ENCODE measurements around a stretch of chr2.

DNA sequence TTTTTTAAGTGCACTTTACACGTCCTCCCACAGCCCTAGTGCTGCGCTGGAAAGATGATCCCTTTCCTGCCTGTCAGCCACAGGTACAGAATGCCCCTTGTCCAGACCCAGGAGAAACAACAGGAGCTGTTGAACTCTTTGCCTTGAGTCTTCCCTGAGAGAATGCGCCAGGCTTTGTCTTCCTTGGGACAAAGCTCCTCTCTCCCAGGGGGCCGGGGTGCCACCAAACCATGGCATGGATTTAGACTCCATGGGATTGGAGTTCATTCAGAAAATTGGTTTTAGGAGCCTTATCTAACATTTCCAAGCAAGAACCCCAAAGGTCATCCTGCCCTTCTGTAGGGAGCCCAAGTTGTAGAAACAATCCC lies 318.9 kb upstream of the SOX11 start:
- RRBS: no CpG with 5 or more reads among the region's 4 CpGs
CAGE:
- cytosol, long polyA plus RNA: no peak
- long polyA plus RNA: no peak
- nucleus, long polyA plus RNA: no peak

GRCh38 chr2:6650147-6650934 lies 215.4 kb downstream of the CMPK2 start:
- RRBS: no CpG with 5 or more reads among the region's 11 CpGs
CAGE:
- cytosol, long polyA plus RNA: no peak
- long polyA plus RNA: no peak
- nucleus, long polyA plus RNA: no peak

- RRBS: no CpG with 5 or more reads among the region's 3 CpGs
CAGE:
- cytosol, long polyA plus RNA: no peak
- long polyA plus RNA: no peak
- nucleus, long polyA plus RNA: no peak
Measured at GRCh38 chr2:6890100-6890470, 12.5 kb downstream of the RSAD2 start.

GRCh38 chr2:6909573-6910191 lies 7.5 kb upstream of the RNF144A start:
- RRBS: no CpG with 5 or more reads among the region's 2 CpGs
CAGE:
- cytosol, long polyA plus RNA: no peak
- long polyA plus RNA: no peak
- nucleus, long polyA plus RNA: no peak

DNA sequence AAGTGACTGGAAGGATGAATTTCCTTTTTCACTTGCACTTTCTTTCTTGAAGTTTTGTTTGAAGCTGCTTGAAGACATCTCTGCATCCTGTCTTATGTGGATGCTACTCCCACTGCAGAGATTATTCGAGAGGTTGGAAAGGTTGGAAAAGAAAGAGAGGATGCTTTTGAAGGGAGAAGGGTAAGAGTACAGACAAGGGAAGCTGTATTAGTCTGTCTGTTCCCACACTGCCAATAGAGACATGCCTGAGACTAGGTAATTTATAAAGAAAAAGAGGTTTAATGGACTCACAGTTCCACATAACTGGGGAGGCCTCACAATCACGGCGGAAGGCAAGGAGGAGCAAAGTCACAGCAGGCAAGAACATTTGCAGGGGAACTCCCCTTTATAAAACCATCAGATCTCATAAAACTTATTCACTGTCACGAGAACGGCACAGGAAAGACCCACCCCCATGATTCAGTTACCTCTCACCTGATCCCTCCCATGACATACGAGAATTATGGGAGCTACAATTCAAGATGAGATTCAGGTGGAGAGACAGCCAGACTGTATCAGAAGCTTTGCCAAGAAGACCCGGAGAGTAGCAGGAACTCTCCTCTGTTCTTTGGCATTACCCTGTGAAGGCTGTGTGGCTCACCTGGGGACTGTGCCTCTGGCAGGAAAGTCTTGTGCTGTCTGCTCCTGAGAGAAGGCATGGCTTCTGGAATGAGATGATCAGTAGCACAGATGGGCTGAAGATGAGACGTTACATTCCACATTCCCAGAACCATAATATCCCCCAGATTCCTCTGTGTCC lies 3.5 kb upstream of the RNF144A start:
- RRBS: no CpG with 5 or more reads among the region's 8 CpGs
CAGE:
- cytosol, long polyA plus RNA: no peak
- long polyA plus RNA: no peak
- nucleus, long polyA plus RNA: no peak

DNA sequence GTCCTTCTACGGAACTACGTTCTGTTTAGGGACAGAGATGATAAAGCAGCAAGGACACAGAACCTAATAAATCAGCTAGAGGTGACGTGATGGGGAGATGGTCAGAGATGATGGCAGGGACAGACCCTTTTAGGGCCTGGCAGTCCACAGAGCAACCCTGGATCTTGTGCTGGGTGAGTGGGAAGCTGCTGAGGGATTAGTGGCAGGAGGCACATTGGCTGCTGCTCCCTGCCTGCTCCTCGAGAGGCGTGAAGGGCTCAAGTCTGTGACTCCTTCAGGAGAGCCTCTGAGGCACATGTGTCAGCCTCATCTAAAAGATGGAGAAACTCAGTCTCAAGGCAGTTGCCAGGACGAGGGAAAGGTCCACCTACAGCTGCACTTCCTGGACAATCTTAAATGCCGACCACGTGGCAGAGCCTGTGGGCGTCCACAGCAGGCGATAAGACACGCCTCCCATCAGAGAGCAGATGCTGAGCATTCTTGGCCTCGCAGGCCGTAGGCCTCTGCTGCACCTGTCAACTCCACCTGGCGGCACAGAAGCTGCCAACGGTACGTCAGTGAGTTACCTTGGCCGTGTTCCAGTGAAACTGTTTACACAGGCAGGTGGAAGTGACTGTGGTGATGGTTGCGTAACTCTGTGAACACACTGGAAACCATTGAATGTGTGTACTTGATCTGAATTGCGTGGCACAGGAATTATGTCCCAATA lies 114.3 kb downstream of the RNF144A start:
- RRBS: no CpG with 5 or more reads among the region's 19 CpGs
CAGE:
- cytosol, long polyA plus RNA: no peak
- long polyA plus RNA: no peak
- nucleus, long polyA plus RNA: no peak

GRCh38 chr2:7053594-7054249 lies 136.5 kb downstream of the RNF144A start:
- RRBS: no CpG with 5 or more reads among the region's 4 CpGs
CAGE:
- cytosol, long polyA plus RNA: no peak
- long polyA plus RNA: no peak
- nucleus, long polyA plus RNA: no peak

DNA sequence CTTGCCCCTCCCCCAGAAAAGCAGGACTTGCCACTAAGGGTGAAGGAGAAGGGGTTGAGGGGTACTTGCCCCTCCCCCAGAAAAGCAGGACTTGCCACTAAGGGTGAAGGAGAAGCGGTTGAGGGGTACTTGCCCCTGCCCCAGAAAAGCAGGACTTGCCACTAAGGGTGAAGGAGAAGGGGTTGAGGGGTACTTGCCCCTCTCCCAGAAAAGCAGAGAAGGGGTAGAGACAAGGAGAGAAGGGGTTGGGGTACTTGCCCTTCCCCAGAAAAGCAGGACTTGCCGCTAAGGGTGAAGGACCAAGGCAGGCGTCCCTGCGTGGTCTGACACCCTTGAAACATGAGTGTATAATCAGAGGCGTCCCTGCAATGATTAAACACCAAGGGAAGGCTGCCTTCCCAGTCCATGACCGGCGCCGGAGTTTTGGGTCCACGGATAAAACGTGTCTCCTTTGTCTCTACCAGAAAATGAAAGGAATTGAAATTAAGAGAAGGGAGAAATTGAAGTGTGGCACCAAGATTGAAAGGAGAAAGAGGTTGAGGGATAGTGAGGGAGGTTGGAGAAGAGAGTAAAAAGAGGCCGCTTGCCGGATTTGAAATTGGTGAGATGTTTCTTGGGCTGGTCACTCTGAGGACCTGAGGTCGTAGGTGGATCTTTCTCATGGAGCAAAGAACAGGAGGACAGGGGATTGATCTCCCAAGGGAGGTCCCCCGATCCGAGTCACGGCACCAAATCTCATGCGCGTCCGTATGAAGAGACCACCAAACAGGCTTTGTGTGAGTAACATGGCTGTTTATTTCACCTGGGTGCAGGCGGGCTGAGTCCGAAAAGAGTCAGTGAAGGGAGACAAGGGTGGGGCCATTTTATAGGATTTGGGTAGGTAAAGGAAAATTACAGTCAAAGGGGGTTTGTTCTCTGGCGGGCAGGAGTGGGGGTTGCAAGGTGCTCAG lies 803.9 kb upstream of the ID2 start:
- RRBS: no CpG with 5 or more reads among the region's 22 CpGs
CAGE:
- cytosol, long polyA plus RNA: no peak
- long polyA plus RNA: no peak
- nucleus, long polyA plus RNA: no peak

- RRBS: no CpG with 5 or more reads among the region's 3 CpGs
CAGE:
- cytosol, long polyA plus RNA: no peak
- long polyA plus RNA: no peak
- nucleus, long polyA plus RNA: no peak
Measured at GRCh38 chr2:8143937-8144685, 537.7 kb upstream of the ID2 start.

GRCh38 chr2:8146396-8147063 lies 535.3 kb upstream of the ID2 start:
- RRBS: no CpG with 5 or more reads among the region's 5 CpGs
CAGE:
- cytosol, long polyA plus RNA: no peak
- long polyA plus RNA: no peak
- nucleus, long polyA plus RNA: no peak

DNA sequence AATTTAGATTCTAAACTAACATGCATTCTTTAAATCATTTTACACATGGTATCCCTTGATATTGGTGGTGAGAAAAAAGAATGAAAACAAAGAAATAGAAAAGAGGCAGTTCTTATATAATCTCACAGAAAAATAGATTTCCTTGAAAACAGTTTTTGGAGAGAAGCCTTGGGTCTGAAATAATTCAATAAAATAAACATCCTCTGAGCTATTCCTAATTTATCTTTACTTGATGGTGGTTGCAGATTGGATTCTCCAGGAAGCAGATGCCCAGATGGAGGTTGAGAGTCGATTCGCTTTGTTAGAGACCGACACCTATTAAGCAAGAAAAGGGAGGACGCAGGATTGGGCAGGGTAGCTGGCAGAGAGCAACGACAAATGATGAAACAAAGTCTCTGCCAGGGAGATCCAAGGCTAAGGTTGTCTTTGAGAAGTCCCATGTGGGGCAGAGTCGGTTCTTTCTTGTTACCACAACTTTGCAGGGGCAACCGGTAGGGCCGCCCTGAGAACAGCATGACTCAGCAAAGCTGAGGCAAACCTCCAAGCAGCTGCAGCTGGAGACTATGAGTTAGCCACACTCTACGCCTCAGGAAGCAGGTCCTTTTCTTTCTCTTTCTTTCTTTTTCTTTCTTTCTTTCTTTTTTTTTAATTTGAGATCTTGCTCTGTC lies 452.5 kb upstream of the ID2 start:
- RRBS: no CpG with 5 or more reads among the region's 9 CpGs
CAGE:
- cytosol, long polyA plus RNA: no peak
- long polyA plus RNA: no peak
- nucleus, long polyA plus RNA: no peak

DNA sequence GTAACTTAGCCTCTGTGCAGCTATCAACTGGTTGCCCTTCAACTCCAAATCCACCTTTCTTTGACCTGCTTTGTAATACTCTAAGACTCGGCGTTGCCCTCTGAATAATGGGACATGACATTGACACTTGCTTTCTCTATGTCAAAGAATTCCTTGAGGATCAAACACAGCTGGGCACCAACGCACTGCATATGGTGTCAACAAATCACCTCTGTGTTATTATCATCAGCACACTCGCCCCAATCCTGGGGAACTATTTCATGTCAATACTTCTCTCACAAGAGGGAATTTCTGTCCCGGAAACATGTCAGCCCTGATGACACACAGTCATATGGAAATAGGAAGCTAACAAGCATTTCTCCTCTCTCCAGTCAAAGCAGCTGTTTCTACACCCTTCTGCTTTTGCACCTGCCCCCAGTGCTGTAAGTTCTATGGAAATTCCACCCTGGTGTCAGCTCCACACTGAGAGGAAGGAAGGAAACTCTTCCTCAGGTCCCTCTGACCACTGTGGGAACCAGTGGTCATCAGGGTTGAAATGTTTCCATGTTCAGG lies 447.7 kb upstream of the ID2 start:
- RRBS: no CpG with 5 or more reads among the region's 5 CpGs
CAGE:
- cytosol, long polyA plus RNA: no peak
- long polyA plus RNA: no peak
- nucleus, long polyA plus RNA: no peak

DNA sequence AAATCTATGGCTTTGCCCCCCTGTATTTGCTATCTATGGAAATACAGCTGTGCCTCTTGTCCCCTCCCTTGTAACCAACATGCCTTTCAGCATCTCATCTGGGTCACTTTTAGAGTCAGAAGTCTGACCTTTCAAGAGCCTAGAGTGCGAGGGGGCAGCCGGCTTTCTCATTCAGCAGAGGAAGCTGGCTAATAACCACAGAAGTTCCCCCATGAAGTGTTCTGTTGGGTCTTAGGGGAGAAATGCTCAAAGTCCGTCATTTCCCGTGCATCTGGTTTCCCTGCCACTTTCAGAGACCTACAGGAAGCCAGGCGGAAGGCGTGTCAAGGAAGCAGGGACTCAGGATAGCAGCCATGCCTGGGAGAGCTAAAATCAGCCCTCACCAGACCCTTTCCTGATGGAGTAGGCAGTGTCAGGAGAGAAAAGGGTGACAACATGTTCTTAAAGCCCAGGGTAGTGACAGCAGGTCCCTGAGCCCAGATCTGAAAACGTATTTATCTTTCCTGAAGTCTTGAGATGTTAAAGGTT lies 301.8 kb upstream of the ID2 start:
- RRBS: no CpG with 5 or more reads among the region's 7 CpGs
CAGE:
- cytosol, long polyA plus RNA: no peak
- long polyA plus RNA: no peak
- nucleus, long polyA plus RNA: no peak

DNA sequence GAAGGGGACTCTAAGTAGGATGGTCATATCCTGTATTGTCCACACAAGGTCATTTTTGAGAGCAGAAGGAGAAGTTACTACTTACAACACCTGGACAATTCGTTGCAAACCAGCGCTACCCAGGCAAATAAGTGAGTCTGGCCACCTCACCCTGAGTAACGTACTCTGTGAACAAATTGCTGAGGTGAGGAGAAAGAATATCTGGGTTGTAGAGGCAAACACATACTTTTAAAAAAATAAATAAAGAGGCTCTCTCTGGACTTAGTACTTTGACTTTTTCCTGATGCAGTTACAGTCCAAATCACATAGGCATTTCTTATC lies 268.3 kb upstream of the ID2 start:
- RRBS: no CpG with 5 or more reads among the region's 3 CpGs
CAGE:
- cytosol, long polyA plus RNA: no peak
- long polyA plus RNA: no peak
- nucleus, long polyA plus RNA: no peak

DNA sequence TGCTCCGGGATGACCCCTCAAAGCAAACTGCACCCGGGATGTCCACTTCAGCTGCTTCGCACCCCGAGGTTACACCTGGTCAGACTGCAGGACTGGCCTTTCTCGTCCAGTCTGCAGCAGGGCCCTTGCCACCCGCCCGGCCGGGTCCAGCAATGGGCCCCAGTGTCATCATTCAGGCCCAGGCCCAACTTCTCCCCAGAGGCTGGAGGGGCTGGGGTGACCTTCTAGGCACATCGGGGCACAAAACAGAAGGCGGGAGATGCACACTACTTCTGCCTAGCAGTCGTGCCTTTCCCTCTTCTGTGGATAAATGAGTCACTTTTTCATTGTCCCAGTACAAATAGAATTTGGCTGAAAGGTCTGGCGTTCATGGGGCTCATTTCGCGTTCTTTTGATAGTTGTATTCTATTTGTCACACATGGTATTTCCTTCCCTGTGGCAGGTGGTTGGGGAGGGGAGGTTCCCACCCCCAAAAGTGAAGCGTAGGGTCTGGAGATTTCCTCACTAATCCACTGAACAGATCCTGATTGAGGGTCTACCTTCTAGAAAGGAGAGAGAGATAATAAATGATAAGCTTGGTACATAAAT lies 56.9 kb upstream of the ID2 start:
- RRBS: 96% methylated on average over 3 of the region's 15 CpGs
CAGE:
- cytosol, long polyA plus RNA: no peak
- long polyA plus RNA: no peak
- nucleus, long polyA plus RNA: no peak

DNA sequence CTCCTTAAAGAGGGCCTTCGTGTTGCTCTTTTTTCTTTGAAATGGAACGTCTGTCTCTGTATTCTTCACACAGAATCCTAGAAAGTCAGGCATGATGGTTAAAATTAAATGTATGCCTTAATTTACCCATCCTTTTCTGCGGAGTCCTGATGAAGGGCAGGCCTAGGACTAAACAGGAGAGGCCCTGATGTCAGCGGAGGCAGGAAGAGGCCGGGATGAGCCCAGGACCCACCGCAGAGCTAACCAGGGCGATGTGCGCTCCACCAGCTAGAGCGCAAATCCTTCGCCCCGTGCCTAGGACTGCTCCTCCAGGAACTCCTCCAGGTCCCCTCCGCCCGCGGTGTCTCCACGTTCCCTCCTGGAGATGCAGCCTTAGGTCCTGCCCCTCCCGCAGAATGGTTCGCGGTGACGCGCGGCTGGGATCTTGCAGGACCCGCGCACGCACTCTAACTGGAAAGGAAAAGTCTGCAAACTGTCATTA lies 5.9 kb upstream of the ID2 start:
- RRBS: no CpG with 5 or more reads among the region's 24 CpGs
CAGE:
- cytosol, long polyA plus RNA: no peak
- long polyA plus RNA: no peak
- nucleus, long polyA plus RNA: no peak

GRCh38 chr2:8862120-8862642 lies 24.8 kb upstream of the KIDINS220 start:
- RRBS: no CpG with 5 or more reads among the region's 9 CpGs
CAGE:
- cytosol, long polyA plus RNA: no peak
- long polyA plus RNA: no peak
- nucleus, long polyA plus RNA: no peak

DNA sequence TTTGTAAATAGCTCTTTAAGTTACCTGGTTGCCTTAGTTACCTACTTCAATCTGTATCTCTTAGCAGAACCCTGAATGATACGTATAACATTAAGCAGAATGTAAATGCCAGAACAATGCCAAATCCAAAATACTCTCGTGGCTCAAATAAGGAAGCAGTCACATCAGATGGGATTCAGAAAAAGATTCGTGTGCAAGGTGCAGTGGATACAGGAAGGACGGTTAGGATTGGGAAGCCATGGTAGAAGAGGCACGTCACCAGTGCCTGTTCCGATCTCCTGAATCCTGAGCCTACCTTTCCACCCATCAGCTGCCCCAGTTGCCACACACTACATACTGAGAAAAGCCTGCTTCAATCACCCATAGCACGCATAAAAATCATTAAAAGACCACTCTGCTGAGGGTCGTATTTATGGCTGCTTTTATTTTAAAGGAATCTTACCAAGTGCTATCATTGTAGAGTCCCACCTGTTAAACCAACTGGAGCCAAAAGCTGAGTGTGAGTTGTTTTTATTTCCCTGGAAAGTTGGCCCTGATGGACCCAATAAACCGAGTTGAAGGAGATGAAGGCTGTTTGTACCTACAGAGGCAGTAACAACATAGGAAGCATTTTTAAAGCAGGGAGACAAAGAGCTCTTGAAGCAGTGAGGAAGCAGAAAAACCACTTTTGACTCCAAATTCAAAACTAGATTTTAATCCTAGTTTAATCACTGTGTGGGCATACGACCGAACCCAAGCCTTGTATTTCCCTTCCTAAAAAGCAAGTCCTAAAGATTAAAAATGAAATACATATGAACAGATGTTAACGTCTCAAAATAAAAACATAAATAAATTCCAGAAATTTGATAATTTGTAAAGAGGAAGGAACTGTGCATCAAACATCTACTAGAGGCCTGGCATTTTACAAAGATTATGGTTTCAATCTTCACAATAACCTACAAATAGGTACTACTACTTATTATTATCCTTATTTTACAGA lies 6.4 kb downstream of the MBOAT2 start:
- RRBS: no CpG with 5 or more reads among the region's 12 CpGs
CAGE:
- cytosol, long polyA plus RNA: no peak
- long polyA plus RNA: no peak
- nucleus, long polyA plus RNA: no peak

DNA sequence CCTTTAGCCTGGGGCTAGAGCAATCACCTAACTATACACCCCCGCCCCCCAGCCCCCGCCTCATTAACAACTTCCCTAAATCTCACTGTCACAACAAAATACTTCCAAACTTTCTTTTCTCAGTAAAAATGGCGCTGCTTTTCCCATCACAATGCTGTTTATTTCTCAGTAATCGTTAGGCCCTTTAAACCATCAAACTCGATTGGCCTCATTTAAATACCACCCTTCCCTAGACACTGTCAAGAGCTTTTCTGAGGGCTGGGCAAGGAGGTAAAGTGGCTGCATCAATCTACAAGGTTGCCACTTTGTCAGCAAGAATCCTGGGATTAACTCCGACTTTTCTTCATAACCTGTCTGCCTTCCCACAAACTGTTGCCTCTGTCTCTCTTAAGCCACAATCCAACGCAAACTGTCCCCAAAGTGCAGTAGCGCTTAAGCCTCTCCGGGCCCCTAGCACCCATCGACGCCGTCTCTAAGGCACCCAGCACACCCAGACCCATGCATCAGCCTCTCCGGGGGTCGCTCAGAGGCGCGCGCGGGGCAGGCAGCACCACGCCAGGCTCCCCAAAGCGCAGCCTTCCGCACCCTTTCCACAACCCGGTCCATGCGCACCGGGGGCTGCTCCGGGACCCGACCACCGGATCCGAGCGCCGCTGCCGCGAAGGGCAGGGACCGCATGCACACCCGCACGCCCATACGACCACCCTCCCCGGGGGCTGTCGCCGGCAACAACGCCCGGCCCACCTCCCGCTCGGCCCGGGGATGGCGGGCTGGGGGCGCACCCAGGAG lies 720 bp downstream of the MBOAT2 start:
- RRBS: 2% methylated on average over 26 of the region's 46 CpGs
CAGE:
- cytosol, long polyA plus RNA: no peak
- long polyA plus RNA: no peak
- nucleus, long polyA plus RNA: no peak

DNA sequence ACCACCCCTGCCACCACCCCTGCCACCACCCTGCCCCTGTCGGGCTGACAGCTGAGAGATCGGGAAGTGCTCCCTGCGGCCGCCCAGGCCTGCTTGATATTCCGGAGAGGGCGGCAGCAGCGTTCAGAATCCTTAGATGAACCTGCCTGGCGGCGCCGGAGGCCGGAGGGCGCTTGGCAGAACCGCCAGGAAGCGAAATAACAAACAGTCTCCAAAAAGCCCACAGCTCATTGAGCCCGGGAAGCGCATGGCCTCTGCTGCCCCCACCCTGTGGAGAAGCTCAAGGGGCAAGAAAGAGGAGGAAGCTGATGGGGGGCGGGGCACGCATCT lies 92.2 kb upstream of the MBOAT2 start:
- RRBS: 27% methylated on average over 11 of the region's 18 CpGs
CAGE:
- cytosol, long polyA plus RNA: no peak
- long polyA plus RNA: no peak
- nucleus, long polyA plus RNA: no peak